ENCODE measurements around the genes OR10H5, CYP4F2 and RAB8A.

DNA sequence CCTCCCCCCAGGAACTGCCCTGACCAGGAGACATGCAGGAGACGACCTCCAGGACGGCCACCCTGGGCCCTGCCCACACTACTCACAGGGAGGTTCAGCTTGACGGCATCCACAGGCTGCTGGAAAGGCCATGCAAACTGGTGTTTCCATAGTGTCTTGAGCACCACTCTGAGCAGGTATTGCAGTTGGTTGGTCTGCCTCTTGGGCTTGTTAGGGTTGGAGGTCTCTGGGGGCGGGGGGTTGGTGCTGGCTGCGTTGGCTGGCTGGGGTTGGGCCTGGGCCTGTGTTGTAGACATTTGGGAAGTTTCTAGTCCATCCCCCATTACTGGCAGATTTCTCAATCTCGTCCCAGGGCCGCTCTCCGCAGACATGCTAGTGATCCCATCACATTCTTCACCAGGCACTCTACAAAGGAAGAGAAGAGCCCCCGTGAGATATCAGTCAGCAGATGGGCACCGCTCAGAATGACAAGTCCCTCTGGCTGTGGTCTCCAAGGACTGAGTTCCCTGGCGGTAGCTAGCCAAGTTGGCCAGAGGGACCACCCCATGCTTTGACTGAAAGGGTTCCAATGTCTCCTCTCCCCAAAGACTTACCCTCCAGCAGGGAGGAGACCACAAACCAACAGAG lies 40.6 kb upstream of the EPHX3 start:
- PRO-cap = no peak

- PRO-cap = no peak
Observed at GRCh38 chr19:15358312-15359337, 21.0 kb downstream of the AKAP8 start.

DNA sequence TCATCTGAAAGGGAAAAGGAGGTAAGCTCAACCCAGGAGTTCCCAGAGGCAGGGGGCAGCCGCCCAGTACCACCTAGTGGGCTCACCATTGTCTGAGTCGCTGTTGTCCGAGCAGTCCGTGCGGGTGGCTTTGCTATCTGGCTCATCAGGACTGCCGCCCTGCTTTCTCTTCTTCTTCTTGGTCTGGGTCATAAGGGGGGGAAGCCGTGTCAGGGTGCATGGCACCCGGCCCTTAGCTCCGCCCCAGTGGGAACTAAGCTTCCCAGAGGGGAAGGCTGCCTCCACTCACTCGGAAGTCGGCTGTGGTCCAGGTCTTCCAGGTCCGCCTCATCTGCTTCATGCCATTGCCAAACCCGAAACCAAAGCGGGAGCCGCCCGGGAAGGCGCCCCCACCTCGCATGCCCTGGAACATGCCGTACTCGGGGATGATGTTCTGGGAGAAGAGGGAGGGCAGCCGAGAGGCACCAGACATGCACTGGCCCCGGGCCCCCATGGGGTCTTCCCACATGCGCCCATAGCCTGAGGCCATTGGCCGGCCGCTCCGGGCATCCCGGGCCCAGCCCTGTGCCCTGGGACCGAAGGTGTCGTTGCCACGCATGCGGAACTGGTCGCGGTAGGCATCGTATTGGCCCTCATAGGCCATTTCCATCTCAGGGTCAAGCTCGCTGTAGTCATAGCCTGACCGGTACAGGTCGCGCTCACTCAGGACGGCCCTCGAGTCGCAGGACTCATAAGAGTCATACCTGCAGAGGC lies 17.8 kb downstream of the AKAP8L start:
- PRO-cap = no peak

DNA sequence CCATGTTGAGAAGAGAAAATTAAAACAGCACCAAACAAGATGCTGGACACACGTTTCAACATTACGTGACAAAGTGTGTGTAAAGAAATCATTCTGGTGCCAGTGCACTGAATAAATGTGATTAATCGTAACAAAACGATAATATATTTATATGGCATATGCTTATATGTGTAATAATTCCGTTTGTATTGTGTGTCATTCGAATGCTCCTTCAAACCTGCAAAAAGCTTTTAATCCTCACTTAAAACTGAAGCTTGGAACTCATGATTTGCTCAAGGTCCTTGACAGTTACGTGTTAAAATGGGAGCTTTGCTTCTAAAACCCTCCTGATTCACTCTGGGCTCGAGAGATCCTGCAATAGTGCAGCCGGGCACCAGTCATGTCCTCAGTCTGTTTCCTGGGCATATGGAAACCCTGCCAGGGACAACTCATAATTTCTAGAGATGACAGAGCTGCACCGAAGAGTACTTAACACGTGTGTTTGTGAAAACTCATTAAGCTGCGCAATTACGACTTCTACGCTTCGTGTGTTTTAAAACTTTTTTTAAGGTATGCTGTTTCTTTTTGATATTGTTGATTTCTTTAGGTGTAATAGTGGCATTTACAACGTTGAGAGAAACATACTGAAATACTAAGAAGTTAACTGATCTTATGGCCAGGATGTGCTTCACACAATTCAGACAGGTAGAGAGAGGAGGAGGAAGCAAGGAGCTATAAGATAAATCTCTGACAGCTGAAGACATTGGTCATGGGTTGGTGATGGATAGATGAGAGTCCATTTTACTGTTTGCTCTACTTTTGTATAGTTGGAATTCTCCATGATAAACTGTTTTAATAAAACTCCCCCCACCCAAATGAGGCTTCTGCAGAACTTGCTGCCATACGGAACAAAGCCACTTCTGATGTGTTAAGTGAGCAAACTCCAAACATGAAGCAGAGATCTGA lies 936 bp upstream of the AKAP8L start:
- PRO-cap = no peak

DNA sequence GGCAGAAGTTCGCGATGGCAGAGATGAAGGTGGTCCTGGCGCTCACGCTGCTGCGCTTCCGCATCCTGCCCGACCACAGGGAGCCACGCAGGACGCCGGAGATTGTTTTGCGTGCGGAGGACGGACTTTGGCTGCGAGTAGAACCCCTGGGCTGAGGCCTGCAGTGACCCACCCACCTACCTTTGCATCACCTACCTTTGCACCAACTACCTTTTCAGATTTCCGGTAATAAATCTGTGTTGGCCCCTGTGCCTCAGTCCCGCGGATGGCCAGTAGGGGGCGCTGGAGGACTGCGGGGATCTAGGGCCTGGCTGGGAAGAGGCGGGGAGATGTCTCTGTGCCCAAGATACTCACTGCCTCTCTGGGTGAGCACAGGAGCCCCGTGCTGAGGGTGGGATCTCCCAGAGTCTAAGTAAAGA lies 11.5 kb upstream of the CYP4F3 start:
- PRO-cap = no peak

DNA sequence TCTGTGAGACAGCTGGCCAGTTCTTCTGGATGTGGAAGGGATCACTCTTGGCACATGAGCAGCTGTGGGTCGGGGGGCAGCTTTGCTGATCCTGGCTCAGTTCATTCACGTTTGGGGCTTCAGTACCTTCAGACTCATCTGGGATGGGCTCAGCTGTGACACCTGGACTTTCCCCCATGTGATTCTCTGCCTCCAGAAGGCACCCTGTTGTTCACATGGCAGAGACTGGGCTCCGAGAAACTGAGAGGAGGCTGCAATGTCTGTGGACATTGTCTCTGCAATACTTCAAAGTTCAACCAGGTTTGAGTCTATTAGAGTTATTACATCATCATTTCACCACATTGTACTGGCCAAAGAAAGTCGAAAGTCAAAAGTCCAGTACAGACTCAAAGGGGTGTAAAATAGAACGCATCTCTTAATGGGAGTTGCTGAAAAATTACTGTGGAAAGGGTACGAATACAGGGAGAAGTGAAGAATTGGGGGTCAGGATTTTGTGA lies 8.0 kb downstream of the CYP4F12 start:
- PRO-cap = no peak

DNA sequence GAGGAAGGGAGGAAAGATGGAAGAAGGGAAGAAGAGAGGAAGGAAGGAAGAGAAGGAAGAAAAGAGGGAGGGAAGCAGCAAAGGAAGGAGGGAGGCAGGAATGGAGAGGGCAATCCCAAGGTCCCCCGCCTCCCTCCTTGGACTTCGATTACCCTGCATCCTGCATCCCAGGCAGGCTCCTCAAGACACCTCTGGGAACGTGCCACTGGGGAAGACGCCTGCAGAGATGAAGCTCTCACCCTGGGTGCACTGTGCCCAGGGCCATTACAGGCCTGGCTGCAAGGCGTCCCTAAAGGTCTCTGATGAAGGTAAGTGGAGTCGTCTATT lies at the start of gene OR10H5:
Gene OR10H5, plus strand, starts transcription at position 253 of the 327 bp plus-strand sequence.
- PRO-cap = no peak

DNA sequence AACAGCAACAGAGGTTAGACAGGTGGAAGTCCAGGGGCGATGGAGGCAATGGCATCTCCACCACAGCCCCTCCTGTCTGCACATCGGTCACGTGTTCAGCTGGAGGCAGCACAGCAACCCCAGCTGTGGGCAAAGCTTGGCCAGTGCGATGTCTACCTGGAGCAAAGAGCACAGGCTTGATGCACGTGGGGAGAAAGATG lies 4.4 kb downstream of the CYP4F2 start:
- PRO-cap = no peak

- PRO-cap = unidirectional peak, minus-strand start at chr19:15898074
Observed at GRCh38 chr19:15897903-15898415, at the start of gene CYP4F2. CYP4F2 (minus strand) TSS chr19:15898074.

DNA sequence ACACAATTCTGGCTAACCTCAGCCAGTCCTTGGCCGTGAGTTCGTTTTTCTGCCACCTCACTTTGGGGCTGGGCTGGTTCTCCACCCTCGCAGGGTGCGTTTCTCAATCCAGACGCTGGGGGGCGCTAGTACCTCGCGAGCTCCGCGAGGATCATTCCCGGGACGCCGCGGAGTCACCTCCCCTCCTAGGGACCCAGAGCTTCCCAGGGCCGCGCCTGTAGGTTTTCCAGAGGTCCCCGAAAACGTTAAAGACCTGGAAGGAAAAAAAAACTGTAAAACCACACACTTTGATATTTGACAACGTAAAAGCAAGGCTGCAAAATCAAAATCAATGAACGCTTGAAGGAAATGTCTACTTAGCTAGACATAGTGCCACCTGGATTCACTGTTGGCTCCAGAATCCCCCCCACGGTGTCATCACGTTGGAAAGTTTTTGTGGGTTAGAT lies 34.7 kb upstream of the TPM4 start:
- PRO-cap = no peak

- PRO-cap = bidirectional peak, plus-strand start at chr19:16078574, minus-strand start at chr19:16078567; bidirectional peak, plus-strand start at chr19:16079129, minus-strand start at chr19:16078918
Observed at GRCh38 chr19:16078461-16079209, 2.3 kb downstream of the TPM4 start.

DNA sequence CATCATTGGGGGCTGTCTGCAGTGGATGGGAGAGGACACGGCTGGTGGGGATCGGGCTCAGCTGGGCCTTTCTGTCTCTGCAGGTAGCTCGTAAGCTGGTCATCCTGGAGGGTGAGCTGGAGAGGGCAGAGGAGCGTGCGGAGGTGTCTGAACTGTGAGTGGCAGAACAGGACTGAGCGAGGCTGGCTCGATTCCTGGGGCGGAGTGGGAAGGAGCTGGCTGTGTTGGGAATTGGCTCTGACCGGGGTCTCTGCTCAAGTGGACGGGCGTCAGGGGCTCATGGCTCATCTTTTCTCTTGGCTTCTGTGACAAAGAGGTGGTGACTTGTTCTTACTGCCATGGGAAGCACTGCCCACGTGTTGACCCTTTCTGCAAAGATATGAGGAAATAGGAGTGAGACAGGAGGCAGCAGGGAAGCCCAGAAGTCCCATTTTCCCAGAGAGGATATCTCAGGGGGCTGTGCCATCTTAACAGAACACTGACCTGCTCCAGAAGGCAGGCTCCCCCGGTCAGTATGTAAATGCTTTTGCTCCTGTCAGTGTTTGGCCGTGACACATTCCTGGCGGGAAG lies 11.7 kb downstream of the TPM4 start:
- PRO-cap = bidirectional peak, plus-strand start at position 190 of the sequence, minus-strand start at position 159 of the sequence

- PRO-cap = bidirectional peak, plus-strand start at chr19:16111682, minus-strand start at chr19:16111545; bidirectional peak, plus-strand start at chr19:16111876, minus-strand start at chr19:16111759
Observed at GRCh38 chr19:16111140-16112065, at the start of gene RAB8A. RAB8A (plus strand) TSS chr19:16111889.

GRCh38 chr19:16288393-16288897 lies 36.2 kb upstream of the KLF2 start:
- PRO-cap = no peak

GRCh38 chr19:16315782-16316541 lies 8.7 kb upstream of the KLF2 start:
- PRO-cap = no peak

GRCh38 chr19:16327525-16328307 lies 3.1 kb downstream of the KLF2 start:
- PRO-cap = unidirectional peak, minus-strand start at chr19:16327669

DNA sequence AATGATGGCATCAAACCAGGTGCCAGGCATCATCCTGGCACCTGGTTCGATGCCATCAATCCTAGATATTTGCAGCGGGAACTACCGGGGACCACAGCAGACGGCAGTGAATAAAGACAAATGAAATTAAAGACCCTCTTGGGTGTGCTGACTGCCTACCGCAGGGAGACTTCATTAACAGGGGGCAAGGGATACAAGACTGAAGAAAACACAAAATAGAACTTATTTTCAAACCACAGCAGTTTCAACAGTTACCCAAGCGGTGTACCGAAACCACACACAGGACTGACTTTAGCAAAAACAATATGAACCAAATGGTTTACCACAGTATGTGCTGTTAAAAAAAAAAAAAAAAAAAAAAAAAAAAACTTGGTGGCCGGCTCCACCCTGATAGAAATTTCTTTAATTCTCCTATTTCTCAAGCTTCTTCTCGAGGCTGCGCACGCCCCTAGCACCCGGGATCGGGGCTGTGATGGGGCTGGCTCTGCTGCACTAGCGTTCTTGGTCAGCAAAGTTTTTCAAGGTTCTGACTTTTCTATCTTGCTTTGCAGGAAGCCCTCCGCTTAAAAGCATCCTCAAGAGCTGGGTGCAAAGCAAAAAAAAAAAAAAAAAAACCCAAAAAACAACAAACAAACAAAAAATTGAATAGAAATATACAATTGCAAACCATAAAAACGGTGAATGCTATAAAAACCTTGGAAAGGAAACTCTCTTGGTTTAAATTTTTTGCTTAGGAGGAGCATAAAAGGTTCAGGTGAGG lies 42.7 kb downstream of the KLF2 start:
- PRO-cap = no peak

GRCh38 chr19:16416497-16417444 lies 55.0 kb downstream of the EPS15L1 start:
- PRO-cap = no peak

DNA sequence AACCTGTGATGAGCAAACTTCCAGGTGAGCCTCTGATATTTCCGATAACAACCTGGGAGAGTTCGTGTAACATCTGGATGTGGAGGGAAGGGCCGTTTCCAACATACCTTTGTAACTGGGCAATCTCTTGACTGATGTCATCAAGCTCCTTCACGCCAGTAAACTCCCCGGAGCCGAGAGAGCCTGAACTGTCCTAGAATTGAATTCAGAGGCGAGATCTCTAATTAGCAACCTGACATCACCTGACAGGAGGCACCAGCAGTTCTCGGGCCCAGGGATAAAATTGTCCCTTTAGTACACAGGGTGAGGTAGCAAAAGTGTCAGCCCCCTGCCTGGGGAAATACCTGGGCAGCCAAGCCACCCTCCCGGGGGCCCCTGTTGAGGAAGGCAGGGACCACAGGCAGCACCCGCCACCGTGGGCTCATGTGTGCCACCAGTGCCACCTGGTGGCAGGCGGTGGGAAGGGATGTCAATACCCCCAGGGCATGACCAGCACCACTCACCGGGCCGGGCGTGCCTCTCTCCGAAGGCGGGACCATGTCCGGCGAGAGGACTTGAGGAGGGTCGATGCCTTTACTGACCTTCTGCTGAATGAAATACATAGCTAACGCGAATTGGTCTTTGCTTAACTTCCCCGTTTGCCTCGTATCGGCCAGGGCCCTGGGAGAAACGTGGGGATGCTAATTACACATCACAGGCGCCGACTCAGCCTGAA lies 54.2 kb downstream of the EPS15L1 start:
- PRO-cap = no peak

- PRO-cap = no peak
Observed at GRCh38 chr19:16462805-16463174, 9.0 kb downstream of the EPS15L1 start.